Islet of Langerhans (tissue), 1 donor: Measurements from ENCODE around the gene IFT172.

DNA sequence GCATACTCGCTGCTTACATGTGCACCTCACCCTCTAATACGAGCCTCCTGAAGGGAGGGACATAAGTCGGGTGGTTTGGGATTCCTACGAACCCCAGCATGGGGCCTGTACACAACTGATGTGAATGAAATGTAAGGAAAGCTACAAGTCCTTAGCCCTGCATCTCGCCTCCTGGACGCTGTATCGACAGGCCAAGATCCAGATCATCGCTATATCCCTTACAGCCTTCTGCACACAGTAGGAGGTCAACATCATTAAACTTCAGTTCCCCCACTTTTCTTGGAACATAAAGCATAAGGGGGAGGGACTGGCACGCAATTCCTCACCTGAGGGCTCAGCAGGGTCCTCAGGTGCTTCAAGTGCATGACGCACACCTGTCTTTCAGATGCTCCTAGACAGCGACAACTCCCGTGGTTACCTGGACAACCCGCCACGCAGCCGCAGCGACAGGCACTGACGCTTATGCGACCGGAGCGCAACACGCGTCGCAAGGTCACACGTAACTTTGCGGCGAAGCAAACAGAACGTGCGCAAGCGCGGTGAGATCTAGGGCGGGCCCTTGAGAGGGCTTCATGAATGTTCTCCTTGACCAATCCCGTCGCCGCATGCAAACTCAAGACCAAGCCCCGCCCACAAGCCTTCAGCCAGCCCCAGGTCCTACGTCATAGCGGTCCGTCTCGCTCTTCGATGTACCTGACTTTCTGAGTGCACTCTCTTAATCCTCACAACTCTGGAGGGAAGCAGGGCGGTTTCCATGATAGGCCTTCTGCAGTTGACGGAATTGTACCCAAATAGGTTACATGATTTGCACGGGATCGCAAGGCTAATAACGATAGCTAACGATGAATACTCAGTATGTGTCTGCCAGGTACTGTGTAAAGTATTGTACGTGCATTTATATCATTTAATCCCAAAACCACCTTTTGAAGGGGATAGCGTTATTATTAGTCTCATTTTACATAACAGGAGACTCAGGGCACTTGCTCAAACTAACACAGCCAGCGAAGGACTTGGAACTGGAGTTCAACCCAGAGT, at the start of gene IFT172:
IFT172 (minus strand) TSS at position 455 of the 1,035 bp plus-strand sequence.
- RRBS: no CpG with 5 or more reads among the region's 49 CpGs

- RRBS: no CpG with 5 or more reads among the region's 6 CpGs
Measured at GRCh38 chr2:27701502-27702002, 37.9 kb downstream of the SLC4A1AP start.

- RRBS: 82% methylated on average over 1 of the region's 13 CpGs
Measured at GRCh38 chr2:27716928-27717456, 53.3 kb downstream of the SLC4A1AP start.

DNA sequence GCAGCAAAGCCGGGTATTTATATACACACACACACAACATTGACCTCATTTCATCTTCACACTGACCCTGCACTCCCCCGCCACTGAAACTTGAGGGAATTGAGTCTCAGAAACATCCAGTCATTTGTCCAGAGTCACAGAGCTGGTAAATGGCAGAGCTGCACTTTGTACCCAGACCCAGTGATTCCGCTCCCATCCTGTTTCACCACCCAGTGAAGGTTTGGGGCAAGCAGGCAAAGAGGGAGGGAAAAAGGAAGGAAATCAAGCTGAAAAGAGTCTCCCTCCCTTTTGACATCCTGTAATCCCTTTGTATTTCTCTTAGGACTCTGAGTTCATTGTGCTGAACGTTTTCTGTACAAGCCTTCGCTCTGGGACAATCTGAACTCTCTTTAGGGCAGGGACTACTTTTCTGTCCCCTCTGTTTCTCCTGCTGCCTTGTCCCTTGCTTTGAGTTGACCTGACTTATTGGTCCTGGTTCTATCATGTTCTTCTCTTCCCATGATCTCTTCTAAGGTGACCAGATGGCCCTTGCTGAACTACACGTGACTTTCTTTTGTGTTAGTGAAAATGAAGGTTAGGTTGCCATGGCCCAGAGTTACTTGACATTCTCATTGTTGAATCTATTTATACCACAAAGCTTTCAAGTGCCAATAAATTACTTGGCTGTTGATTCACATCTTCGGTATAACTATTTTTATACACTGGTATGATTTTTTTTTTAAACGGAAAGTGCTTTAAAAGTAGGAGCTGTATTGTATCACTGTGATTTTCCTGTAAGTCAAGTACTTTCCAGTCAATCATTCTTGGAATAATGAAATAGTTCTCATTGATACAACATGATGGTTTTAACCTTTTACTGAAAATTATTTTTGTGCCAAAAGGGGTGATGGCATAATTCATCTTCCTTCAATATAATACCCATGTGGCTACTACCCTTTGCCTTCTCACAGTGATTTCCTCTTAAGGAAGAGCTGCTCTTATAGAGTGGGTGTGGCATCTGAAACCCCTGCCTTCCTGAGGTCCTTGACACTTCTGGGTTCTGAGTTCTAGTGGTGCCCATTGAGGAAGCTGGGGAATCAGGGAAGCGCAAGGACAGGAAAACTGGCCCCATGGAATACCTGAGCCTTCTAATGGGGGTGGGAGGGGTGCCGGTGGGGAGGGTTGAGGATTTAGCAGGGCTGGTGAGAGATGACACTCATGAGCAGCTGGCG, 24.4 kb downstream of the MRPL33 start:
- RRBS: no CpG with 5 or more reads among the region's 11 CpGs

- RRBS: no CpG with 5 or more reads among the region's 8 CpGs
Measured at GRCh38 chr2:27822935-27823660, 51.6 kb downstream of the MRPL33 start.

DNA sequence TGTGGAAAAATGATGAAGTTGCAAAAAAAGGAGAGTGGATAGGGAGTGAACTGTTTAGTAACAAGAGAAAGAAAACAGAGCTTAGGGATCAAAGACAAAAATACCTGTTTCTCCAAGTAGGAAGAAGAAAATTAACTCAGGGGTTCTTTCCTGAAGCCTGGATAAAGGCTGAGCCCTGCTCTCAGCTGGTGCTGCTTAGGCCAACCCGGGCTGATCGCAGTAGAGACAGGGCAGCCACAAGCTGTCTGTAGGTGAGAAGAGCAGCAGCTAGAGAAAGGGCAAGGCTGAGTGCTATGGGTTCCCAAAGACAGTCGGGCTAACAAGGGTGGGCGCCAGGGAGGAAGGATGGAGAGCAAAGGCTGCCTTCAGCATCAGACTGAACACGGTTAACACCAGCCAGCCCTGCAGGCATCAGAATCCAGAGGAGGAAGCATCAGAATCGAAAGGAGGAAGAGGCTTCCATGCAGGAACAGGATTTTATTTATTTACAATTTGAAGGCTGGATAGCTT, 167.6 kb upstream of the FOSL2 start:
- RRBS: no CpG with 5 or more reads among the region's 6 CpGs

DNA sequence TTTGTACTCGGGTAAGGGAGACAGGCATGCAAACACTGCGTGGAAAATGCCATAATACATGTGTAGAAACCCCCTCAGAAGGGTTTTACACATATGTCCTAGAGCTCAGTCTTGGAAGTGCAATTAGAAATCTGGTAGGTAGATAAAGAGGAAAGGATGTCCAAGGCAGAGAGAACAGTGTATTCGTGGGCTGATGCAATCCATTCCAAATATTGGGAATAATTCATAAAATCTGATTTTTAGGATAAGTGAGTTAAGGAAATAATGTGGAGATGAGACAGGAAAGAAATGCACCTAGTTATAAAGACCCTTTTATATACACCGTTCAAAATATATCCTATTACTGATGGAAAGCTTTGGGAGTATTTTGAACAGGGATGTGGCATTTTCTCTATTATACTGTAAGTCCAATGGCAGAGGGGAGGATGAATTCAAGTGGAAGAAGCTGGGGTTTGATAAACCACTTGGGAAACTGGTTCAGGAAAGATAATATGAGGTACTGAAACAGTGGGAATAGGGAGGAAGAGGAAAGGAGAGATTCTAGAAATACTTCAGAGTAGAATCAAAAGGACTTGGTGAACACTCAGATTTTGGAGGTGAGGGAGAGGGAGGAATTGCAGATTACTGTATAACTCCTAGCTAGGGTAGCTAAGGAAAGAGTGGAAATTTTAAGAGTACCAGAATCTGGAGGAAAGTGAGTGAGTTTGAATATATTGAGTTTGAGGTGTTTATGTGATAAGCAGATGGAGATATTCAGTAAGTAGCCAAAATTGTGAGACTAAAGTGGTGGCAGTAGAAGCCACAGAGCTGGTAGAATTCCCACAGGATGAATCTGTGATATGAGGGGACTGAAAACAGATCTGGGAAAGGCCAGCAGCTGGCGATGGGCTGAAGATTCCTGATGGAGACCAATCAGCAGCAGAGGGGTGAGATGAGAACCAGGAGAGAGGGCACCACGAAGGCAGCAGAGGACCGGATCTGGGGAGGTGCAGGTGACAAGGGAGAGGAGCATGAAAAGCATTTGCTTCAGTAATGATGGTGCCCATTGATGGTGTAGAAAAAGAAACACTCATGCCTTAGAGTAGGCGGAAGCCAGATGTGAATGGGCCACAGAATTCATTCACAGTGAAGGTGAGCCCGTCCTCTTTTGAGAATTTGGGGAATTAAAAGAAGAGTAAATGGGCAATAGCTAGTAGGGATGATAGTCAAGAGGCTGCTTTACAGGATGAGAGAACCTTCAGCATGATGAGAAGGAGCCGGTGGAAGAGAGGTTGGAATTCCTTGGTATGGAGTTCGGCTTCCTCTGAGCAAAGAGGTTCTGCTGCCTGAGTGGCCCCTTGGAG, 114.3 kb upstream of the FOSL2 start:
- RRBS: no CpG with 5 or more reads among the region's 11 CpGs

GRCh38 chr2:28361082-28361736, 31.4 kb upstream of the FOSL2 start:
- RRBS: no CpG with 5 or more reads among the region's 9 CpGs

GRCh38 chr2:28382702-28383222, 9.9 kb upstream of the FOSL2 start:
- RRBS: no CpG with 5 or more reads among the region's 7 CpGs

GRCh38 chr2:28389965-28390513, 2.6 kb upstream of the FOSL2 start:
- RRBS: 4% methylated on average over 28 of the region's 40 CpGs

DNA sequence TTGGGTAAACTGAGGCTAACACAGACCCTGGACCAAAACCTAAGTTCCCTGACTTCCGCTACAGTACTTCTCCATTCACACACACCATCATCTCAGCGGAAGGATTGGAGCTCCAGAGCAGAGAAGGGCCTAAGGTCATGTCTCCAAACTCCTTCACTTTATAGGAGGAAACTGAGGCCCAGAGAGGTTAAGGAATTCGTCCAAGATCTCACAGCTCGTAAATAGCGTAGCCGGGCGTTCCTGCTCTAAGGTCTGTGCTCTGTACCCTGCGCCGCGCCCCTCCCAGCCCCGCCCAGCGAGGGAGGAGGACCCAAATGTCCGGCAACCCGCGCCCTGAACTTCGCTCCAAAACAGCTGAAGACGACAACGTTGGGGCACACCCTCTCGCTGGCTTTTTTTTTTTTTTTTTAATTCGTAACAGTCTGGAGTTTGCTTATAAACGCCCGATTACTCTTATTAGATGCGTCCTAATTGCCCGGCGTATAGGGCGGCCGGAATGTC, 1.1 kb upstream of the FOSL2 start:
- RRBS: 4% methylated on average over 5 of the region's 27 CpGs

GRCh38 chr2:28395167-28395638, 2.5 kb downstream of the FOSL2 start:
- RRBS: 36% methylated on average over 3 of the region's 10 CpGs

GRCh38 chr2:28412909-28413818, 20.5 kb downstream of the FOSL2 start:
- RRBS: 42% methylated on average over 2 of the region's 21 CpGs

DNA sequence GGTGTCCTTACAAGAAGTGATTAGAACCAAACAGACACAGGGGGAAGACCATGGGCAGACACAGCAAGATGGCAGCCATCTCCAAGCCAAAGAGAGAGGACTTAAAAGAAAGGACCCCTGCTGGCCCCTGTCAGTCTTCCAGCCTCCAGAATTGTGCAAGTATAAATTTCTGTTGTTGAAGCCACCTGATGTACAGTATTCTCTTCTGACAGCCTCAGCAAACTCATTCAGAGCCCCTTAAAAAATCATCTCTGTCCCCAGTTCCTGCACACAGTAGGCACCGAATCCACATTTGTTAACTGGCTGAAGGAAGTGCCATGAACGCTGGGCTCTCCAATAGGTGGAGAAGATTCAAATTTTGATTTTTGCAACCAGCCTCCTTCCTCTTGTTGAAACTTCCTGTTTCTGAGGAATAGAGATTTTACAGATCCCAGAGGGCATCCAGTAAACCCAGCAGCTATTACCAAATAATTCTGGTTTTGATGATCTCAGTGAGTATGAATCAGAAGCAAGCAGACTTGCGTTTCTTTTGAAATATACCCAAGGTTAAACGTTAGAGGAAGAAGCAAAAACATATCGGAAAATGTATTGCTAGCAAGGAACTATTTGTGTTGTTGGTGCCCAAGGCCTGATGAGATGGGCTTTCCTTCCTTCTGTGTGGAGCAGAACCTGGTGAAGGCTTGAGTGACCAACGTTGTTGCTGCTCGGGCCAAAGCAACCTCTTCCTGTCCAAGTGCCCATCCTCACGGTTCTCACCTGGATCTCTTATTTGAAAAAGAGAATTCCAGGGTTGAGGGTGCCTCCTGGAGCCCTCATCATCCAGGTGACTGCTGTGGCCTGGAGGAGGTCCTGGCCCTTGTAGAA, 47.7 kb upstream of the PLB1 start:
- RRBS: no CpG with 5 or more reads among the region's 8 CpGs

GRCh38 chr2:28664975-28665735, 86.5 kb upstream of the PPP1CB start:
- RRBS: no CpG with 5 or more reads among the region's 8 CpGs

DNA sequence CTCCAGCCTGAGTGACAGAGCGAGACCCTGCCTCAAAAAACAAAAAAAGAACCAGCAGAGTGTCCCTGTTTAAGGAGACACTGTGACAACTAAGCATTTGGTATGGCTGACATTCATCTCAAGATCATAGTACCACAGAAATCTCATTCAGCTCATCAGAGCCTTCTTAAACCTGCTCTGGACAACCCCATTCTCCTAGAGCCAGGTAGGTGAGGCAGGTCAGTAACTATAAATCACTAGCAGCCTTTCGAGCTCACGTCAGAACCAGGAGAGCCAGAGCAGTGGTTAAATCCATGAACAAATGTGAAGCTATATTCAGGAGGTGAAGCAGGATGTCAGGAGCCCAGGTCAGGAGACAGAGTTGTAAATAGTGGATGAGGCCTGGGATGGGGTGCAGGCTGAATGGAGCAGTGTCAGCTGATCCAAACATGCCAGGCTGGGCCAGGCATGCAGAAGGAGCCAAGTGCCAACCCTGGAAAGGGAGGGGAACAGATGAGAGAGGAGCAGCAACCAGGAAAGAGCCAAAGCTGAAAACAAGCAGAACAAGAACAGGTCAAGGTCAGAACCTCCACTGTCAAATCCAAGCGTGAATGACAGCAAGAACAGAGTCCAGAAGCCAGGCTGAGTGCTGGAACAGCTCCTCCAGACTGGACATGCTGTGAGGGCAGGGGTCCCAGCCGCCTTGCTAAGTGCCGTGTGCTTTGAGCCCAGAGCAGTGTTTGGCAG, 49.4 kb upstream of the PPP1CB start:
- RRBS: no CpG with 5 or more reads among the region's 6 CpGs

- RRBS: no CpG with 5 or more reads among the region's 1 CpG
Measured at GRCh38 chr2:28927691-28928228, 33.3 kb downstream of the WDR43 start.

DNA sequence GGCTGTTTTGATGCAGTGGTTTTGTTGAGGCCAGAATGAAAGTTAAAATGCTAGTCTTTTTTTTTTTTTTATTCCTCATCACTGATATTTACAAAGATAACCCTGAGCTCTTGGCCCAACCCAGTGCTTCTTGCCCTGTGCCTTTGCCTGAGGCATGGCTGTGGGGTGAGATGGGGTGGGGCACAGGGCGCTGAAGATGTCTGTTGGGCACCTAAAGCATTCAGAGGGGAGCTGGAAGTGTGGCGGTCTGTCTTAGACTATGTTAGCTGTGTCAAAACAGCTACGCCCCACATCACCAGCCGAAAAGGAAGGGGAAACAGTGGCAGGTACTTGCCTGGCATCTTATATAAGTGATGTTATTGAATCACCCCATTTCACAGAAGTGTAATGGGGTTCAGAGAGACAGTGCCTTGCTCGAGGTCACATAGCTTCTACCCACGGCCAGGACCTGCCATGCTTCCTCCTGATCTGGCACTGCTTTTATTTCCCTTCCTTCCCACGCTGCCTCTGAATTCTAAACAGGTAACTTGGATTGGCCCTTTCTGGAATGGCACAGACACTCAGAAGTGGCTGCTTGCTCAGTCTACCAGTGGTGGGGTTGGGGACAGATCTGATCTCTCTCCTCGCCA, 20.8 kb downstream of the TOGARAM2 start:
- RRBS: no CpG with 5 or more reads among the region's 8 CpGs

DNA sequence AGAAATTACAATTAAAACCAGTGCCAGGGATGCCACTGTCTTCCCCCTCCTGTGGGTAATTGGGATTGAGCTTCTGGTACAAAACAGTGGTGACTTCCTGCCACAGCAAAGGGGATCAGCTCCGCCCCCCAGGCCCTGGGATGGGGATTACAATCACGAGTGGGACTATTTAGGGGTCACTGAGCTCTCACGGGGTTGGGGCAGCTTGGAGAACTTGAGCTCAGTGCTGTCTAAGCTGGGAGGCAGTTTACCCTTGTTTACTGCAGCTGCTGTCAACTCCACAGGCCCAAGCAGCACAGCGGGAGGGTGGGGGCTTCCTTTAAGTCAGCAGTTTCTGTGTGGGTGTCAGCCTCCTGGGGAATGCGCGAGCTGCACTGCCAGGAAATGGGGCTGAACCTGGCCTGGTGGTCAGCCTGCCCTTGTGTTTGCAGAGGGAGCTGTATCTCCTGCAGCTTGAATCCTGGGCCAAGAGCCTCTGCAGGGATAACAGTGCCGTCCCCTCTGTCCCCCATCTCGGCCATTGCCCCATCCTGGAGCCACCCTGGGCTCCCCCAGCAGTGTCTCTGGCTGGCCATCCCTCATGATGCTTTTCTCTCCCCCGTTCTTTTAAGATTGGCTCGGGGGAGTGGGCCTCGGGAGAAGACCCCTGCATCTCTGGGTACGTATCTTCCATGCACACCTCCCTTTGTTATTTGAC, 29.9 kb downstream of the TOGARAM2 start:
- RRBS: no CpG with 5 or more reads among the region's 12 CpGs